ENCODE measurements around the genes RMDN3 and RHOV.

DNA sequence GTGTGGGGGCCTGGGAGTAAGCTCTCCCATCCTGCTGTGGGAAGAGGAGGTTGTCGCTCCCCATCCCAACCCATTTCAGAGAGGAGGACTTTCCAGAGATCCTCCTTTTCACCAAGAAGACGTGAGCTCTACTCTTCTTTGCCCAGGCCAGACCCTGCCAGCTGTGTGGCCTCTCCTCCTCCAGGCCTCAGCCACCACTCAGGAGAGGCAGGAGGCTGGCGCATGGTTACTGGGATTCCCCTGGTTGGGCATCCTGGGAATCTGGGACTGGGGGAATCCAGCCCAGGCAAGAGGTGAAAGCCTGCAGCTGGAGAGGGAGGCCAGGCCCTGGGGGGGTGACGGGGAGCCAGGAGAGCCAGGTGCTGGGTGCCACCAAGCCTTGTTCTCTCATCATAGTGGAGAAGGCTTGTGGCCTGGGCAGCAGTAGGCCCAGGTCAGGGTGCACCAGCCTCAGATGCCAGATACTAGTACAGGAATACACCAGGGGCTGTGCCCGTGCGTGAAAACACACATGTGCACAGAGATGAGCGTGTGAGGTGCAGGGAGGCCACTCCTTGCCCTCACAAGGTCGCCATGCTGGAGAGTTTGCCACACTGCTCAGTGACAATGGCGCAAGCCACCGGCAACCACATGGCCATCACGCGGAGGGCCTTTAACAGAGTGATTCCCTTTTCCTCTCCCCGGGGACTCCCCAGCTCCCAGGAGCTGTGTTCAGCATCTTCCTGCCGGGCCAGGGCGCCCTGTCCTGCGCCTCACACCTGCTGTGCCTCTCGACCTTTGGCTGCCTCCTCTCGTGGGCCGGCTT is 6.1 kb downstream of the CCDC9B start:
- PRO-cap, 3 experiments = no peak in any of the 3 experiments
- RAMPAGE, long total RNA, 4 experiments = no peak in any of the 4 experiments
- RRBS = 65% methylated on average over 10 of the region's 19 CpGs

GRCh38 chr15:40382274-40382546 is 311 bp upstream of the KNSTRN start:
- PRO-cap, 3 experiments = no peak in any of the 3 experiments
- RAMPAGE, long total RNA, 4 experiments = no peak in any of the 4 experiments

DNA sequence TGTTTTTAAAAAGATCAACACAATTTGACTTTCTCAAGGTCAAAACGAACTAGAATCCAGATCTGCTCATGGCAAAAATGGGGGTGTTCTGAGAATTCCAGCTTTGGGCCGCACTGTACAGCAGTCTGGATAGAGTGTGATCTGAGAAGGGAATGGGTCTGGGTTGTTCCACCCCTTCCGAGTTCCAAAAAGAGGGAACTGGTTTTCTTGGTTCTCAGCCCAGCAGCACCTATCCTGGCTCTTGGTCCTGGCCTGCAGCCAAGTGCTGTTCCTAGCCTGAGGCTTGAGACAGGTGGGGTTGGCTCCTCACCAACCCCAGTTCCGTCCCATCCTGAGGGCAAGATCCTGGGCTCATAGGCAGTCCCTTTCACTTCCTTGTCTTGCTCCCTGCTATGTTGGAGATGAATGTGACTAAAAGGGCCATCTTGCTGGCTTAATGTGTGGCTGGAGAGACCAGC is 15.1 kb downstream of the IVD start:
- PRO-cap, 3 experiments = no peak in any of the 3 experiments
- RAMPAGE, long total RNA, 4 experiments = no peak in any of the 4 experiments
- RRBS = no CpG with 5 or more reads among the region's 4 CpGs

- PRO-cap, 3 experiments = no peak in any of the 3 experiments
- RAMPAGE, long total RNA, 4 experiments = no peak in any of the 4 experiments
- RRBS = no CpG with 5 or more reads among the region's 9 CpGs
These were observed 13.2 kb downstream of the BAHD1 start for GRCh38 chr15:40453770-40454524.

- PRO-cap, 3 experiments = no peak in any of the 3 experiments
- RAMPAGE, long total RNA, 4 experiments = no peak in any of the 4 experiments
- RRBS = no CpG with 5 or more reads among the region's 9 CpGs
These were observed 3.8 kb downstream of the RMDN3 start for GRCh38 chr15:40751170-40751703.

DNA sequence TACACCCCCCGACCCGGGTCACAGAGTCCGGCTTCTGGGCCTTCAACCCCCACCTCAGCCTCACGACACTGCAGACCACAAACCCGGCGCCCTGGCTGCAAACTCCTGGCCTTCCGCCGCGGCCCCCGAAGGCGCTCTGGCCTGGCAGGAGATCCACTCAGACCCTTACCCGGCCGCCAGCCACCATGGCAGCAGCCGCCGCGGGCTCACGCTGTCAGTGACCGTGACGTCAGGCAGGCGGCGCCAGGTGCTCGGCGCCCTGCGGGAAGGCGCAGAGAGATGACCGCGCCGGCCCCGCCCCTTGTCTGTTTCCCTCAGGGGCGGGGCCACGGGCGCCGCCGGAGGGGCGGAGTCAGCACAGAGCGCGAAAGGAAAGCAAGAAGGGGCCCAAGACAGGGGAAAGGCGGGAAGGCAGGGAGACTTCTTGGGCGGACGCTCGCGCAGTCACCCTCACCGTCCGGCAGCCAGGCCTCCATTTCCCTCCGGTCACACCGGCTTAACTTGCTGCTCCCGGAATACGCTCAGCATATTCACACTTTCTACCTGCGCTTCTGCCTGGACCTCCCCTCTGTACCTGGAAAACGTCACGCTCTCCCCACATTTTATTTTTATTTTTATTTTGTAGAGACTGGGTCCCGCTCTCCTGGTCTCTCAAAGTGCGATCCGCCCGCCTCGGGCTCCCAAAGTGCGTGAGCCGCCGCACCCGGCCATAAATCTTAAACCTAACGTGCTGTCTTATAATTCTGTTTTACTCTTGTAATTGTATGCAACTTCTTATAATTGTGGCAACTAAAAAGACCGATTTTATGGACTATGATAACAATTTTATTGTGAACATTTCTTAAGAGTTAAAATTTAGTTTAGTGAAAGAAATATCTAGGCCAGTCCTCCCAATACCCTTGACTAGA is at the start of gene RMDN3:
Gene RMDN3, minus strand, starts transcription at position 225 of the 908 bp plus-strand sequence.
- PRO-cap, 3 experiments = peak in 3 of 3 experiments; most common plus-strand start position 395 of the sequence (in 2); most common minus-strand start position 219 of the sequence (in 3)
- RAMPAGE, long total RNA, 4 experiments = start-site peak on the minus strand in 3 of 4 experiments, centred at positions 205 to 215 of the sequence, 216 to 825 reads per replicate
- RRBS = 1% methylated on average over 22 of the region's 62 CpGs

DNA sequence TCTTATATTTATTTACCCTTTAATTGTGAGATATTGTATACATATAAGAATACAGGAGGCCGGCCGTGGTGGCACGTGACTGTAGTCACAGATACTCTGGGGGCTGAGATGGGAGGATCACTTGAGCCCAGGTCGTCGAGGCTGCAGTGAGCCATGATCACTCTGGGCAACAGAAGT is 772 bp upstream of the RMDN3 start:
- PRO-cap, 3 experiments = no peak in any of the 3 experiments
- RAMPAGE, long total RNA, 4 experiments = no peak in any of the 4 experiments
- RRBS = no CpG with 5 or more reads among the region's 5 CpGs

DNA sequence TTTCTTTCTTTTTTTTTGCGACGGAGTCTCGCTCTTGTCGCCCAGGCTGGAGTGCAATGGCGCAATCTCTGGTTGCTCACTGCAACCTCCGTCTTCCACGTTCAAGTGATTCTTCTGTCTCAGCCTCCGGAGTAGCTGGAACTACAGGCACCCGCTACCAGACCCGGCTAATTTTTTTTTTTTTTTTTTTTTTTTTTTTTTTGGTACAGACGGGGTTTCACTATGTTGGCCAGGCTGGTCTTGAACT is 1.2 kb downstream of the SPINT1 start:
- PRO-cap, 3 experiments = no peak in any of the 3 experiments
- RAMPAGE, long total RNA, 4 experiments = no peak in any of the 4 experiments
- RRBS = no CpG with 5 or more reads among the region's 11 CpGs

DNA sequence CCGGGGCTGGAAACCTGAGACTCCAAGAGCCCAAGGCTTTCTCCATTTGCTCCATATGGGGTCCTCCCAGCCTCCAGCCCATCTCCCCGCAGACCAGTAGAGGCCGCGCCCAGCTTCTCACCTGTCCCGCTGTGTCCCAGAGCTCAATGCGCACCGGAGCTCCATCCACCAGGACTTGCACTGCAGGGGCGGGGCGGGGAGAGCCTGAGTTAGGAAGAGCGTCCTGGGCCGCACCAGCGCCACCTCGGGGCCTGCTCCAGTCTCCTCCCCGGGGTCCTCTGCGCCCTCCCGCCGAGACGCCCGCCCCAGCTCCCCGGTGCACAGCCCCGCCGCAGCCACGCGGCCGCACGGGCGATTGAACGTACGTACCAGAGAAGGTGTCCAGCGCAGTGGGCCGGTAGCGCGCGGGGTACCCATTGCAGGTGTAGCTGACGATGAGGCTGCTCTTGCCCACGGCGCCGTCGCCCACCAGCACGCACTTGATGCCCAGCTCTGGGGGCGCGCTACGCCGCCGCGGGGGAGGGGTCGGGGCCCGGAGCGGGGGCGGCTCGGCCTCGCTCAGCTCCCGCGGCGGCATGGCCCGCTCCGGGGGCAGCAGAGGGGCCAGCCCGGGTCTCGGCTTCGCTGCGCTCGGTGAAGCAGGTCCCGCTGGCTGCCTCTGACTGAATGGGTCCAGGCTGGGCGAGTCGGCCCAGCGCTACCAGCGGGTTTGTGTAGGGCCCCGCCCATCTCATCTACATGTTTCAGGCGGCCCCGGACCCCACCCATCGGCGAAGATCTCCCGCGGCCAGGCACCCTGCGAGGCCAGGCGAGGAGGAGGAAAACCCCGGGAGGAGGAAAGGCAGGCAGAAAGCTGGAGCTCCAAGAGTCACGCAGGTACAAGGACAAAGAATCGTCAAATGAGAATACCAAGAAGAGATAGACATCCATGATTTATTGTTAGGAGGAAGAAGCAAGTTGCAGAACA is at the start of gene RHOV:
Gene RHOV, minus strand, starts transcription at position 672 of the 967 bp plus-strand sequence.
- PRO-cap, 3 experiments = peak in 3 of 3 experiments; most common minus-strand start position 668 of the sequence (in 3)
- RAMPAGE, long total RNA, 4 experiments = no peak in any of the 4 experiments
- RRBS = 1% methylated on average over 33 of the region's 79 CpGs

GRCh38 chr15:40904594-40905142 is 10.4 kb downstream of the VPS18 start:
- PRO-cap, 3 experiments = no peak in any of the 3 experiments
- RAMPAGE, long total RNA, 4 experiments = no peak in any of the 4 experiments
- RRBS = no CpG with 5 or more reads among the region's 6 CpGs

GRCh38 chr15:40917780-40918716 is 11.1 kb upstream of the DLL4 start:
- PRO-cap, 3 experiments = no peak in any of the 3 experiments
- RAMPAGE, long total RNA, 4 experiments = no peak in any of the 4 experiments
- RRBS = 79% methylated on average over 5 of the region's 24 CpGs

GRCh38 chr15:40927478-40928223 is 1.5 kb upstream of the DLL4 start:
- PRO-cap, 3 experiments = no peak in any of the 3 experiments
- RAMPAGE, long total RNA, 4 experiments = no peak in any of the 4 experiments
- RRBS = 2% methylated on average over 5 of the region's 57 CpGs

GRCh38 chr15:41117212-41117612 is 1.1 kb upstream of the INO80 start:
- PRO-cap, 3 experiments = no peak in any of the 3 experiments
- RAMPAGE, long total RNA, 4 experiments = no peak in any of the 4 experiments
- RRBS = no CpG with 5 or more reads among the region's 6 CpGs

DNA sequence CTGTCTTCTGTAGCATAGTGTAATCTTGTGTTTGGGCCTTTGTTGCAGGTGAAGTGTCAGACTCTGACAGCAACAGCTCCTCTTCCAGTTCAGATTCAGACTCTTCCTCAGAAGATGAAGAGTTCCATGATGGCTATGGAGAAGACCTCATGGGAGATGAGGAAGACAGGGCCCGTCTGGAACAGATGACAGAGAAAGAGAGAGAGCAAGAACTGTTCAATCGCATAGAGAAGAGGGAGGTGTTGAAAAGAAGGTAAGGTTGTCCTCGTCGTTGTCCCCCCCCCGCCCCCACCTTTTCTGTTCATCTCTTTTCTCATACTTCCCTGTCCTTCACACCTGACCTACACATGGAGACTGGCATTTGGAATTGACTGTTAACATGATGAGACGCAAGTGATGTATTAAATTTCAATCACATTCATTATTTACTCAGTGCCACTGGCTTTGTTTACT is 36.0 kb upstream of the ITPKA start:
- PRO-cap, 3 experiments = no peak in any of the 3 experiments
- RAMPAGE, long total RNA, 4 experiments = no peak in any of the 4 experiments
- RRBS = no CpG with 5 or more reads among the region's 6 CpGs

- PRO-cap, 3 experiments = no peak in any of the 3 experiments
- RAMPAGE, long total RNA, 4 experiments = no peak in any of the 4 experiments
- RRBS = no CpG with 5 or more reads among the region's 13 CpGs
These were observed 7.3 kb downstream of the RPAP1 start for GRCh38 chr15:41536548-41537285.

GRCh38 chr15:41557620-41558383 is 1.2 kb upstream of the TYRO3 start:
- PRO-cap, 3 experiments = no peak in any of the 3 experiments
- RAMPAGE, long total RNA, 4 experiments = no peak in any of the 4 experiments
- RRBS = no CpG with 5 or more reads among the region's 7 CpGs

- PRO-cap, 3 experiments = no peak in any of the 3 experiments
- RAMPAGE, long total RNA, 4 experiments = start-site peak on the plus strand in 1 of 4 experiments, at chr15:41561139-41561701 at its widest, 9 reads per replicate
- RRBS = no CpG with 5 or more reads among the region's 18 CpGs
These were observed 2.1 kb downstream of the TYRO3 start for GRCh38 chr15:41560933-41561783.

GRCh38 chr15:41659974-41660230 is 100.9 kb downstream of the TYRO3 start:
- PRO-cap, 3 experiments = no peak in any of the 3 experiments
- RAMPAGE, long total RNA, 4 experiments = no peak in any of the 4 experiments
- RRBS = 27% methylated on average over 10 of the region's 14 CpGs

DNA sequence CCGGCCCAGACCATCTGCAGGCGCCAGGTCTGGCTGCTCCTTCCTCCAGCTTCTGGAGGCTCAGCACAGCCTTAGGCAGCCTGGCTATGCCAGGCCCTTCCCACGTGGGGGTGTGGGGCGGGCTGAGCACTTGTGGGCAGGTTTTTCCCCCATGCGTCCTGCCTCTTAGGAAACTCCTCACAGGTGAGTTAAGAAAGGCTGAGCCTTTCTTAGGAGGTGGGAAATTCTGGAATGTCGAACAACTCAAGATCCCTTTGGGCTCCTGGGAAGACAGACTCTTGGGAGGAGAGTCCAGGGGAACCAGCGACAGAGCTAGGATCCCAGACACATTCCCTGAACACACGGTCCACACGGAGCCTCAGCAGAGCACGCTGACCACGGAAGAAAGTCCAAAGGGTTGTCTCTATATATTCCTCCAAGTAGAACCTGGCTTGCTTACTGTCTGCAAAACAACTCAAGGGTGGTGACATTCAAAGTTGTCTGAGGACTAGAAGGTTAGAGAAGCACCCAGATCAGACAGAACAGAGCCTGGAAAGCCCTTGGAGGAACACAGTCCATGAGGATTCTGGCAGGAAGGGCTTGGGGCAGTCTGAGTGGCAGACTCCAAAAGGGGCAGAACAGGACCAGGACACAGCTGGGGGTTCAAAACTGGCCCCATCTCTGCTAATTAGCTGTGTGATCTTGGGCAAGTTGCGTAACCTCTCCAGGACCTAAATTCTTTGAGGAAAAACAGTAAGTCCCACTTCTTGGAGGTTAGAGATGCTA is 11.5 kb downstream of the PLA2G4B start:
- PRO-cap, 3 experiments = no peak in any of the 3 experiments
- RAMPAGE, long total RNA, 4 experiments = no peak in any of the 4 experiments
- RRBS = 0% methylated on average over 1 of the region's 12 CpGs

- PRO-cap, 3 experiments = no peak in any of the 3 experiments
- RAMPAGE, long total RNA, 4 experiments = no peak in any of the 4 experiments
- RRBS = no CpG with 5 or more reads among the region's 11 CpGs
These were observed 24.0 kb upstream of the SPTBN5 start for GRCh38 chr15:41917727-41918376.

Measured in adrenal gland (tissue), 7 donors.